SK-N-DZ (cell line): ENCODE results near the genes AFF1 and PKD2.

DNA sequence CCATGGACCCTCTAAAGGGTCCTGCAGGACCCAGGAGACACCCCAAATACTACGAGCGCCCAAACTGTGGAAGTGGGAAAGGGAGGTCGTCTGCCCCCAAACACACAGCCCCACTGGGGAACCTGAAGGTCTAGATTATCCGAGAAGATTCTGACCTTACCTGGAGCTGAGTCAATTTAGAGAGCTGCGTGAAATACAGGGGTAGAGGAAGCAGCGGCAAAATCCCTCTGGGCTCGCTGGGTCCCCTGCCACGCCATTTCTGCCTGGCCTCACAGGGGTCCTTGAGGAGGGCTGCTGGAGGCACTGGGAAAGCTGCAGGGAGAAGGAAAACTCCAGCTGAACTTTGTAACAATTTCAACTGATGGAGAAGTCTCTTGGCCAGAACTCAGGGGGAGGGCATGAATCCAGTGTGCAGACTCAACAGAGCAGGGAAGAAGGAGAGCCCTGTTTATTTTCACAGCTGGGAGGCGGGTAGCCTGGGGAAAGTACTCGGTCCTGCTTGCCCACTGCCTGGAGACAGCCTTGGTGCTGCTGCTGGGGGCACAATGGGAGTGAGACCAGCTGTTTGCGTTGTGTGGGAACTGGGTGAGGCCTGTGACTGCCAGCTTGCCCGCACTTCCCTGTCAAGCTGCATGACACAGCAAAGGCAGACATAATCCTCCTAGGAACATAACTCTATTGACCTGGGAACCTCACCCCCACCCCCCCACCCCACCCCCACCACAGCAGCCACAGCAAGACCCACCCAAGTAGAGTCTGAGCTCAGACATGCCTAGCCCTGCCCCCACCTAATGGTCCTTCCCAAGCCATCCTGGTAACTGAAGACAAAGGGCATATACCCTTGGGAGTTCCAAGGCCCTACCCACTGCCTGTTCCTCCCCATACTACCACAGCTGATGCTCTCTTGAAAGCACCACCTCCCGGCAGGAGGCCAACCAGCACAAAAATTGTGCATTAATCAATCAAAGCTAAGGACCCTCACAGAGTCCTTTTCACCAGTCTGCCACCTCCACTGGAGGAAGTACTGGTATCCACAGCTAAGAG lies 93.3 kb upstream of the MAPK10 start:
RAMPAGE:
- cytosol, long total RNA = no peak
- nucleus, long total RNA = no peak

DNA sequence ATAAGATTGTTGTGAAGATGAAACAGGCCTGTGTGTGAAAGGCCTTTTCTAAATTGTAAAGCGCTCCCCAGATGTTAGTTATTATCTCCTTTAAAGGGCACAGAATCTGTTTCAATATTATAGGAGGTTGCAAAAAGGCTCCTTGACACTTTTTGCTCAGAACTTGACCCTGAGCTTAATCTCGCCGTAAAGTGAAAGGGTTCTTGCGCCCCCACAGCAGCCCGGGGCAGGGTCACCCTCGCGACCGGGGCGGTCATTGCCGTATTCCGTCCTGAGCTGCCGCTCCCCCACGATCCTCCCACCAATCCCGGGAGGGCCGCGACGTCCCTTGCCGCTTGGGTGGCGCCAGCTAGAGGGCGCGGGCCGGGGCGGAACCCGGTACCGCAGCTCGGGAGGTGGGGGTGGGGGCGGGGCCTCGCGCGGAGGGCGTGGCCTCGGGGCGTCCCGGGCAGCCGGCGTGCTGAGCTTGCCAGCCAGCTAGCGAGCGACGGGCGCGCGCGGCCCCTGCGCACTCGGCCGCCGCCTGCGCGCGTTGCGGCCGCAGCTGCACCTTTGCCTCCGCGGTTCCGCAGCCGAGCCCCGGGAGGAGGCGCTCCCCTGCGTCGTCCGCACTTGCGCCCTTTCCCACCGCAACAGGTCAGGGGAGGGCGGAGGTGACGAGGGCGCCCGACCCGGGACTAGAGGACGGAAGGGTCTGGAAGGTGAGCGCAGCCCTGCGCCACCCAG lies at the start of gene AFF1:
Gene AFF1, plus strand, starts transcription at position 472 of the 726 bp plus-strand sequence.
RAMPAGE:
- cytosol, long total RNA = start-site peak on the minus strand centred at position 222 of the sequence, 104 bp wide, 8 and 12 reads in 2 replicates
- nucleus, long total RNA = no peak

DNA sequence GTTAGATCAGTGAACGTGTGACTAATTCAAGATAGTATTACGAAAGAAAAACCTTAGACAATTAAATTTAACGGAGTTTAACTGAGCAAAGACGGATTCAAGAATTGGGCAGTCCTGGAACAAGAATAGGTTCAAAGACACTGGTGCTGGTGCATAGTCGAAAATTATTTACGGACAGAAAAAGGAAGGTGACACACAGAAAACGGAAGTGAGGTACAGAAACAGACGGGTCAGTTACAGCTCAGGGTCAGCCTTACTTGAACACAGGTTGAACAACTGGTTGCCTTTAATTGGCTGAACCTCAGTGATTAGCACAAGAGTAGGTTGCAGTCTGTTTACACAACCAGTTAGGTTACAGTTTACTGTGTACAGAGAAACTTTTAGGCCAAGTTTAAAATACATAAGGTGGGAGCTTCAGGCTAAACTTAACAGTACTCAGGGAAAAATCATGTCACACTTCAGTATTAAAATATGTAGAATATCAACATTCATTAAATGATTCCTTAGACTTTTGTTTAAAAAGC lies 31.4 kb downstream of the KLHL8 start:
RAMPAGE:
- cytosol, long total RNA = no peak
- nucleus, long total RNA = no peak

DNA sequence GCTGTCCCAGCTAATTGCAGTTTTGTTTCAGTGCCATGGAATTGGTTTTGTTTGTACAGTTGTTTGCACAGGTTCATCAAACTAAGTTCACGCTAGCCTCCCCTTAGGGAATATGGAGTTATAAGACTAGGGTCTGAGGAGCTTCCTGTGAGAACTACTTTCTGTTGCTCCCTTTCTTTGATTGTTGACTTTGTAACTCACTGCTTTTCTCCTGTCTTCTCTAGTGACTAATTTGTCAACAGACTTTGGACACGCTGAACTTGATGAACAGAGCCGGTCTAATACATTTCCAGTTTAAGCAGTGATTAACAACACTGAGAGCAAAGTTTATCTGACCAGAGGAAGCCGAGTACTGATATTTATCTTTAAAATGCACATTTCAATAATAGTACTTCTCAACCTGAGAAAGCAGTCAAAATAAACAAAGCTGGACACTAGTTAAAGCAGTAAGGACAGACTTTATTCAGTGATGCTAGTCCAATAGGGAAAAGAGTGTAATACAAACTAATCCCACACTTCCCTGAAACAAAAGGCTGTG lies 2.8 kb upstream of the NUDT9 start:
RAMPAGE:
- cytosol, long total RNA = no peak
- nucleus, long total RNA = no peak

RAMPAGE:
- cytosol, long total RNA = no peak
- nucleus, long total RNA = no peak
Observed at GRCh38 chr4:87420724-87421440, 1.5 kb upstream of the NUDT9 start.

DNA sequence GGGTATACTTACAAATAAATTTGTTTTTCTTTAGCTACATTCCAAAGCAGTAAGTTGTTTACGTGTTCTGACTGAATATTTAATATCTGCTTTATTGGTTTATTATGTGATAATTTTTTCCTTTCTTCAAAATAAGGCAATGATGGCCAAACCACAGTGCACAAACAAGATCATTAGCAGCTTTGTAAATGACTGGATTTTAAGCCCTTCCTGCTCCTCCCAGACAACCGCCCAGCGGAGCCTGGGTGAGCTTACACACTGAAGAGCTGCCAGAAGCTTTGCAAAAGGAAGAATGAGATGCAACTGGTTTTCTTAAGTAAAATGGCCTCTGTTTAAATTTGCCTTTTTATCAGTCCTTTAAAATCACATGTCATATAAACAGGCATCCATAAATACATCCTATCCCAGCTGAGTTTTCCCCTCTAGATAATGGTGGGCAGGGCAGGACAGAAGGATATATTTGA lies 52.2 kb downstream of the SPARCL1 start:
RAMPAGE:
- cytosol, long total RNA = no peak
- nucleus, long total RNA = no peak

RAMPAGE:
- cytosol, long total RNA = no peak
- nucleus, long total RNA = no peak
Observed at GRCh38 chr4:87678142-87678367, 28.0 kb downstream of the DMP1 start.

DNA sequence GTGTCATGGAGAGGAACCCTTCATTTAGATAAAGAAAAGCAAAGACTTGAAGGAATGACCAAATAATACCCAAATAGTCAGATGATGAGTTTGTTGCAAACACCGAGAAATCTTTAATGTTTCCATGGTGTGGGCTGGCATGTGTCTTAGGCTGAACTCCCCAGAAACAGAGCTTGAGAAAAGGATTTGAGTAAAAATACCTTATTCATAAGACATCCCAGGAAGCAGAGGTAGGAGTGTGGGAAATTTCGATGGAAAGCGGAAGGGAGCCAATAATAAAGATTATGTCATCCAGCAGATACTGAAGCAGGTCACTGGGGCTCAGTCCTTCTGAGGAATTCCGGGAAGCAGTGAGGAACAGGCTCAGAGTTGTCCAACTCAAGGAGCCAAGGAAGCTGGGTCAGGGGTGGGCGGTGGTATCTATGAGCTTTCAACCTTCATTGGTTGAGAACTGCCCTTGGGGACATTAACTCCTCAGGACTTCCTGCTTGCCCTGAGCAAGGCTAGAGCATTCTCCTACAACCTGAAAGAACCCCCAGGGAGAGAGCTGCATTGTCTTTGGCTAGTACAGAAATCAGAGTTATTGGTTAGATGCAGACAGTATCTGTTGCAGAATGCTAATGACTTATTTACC lies 68.1 kb downstream of the DMP1 start:
RAMPAGE:
- cytosol, long total RNA = no peak
- nucleus, long total RNA = no peak

RAMPAGE:
- cytosol, long total RNA = no peak
- nucleus, long total RNA = no peak
Observed at GRCh38 chr4:87745265-87745774, 54.0 kb upstream of the IBSP start.

DNA sequence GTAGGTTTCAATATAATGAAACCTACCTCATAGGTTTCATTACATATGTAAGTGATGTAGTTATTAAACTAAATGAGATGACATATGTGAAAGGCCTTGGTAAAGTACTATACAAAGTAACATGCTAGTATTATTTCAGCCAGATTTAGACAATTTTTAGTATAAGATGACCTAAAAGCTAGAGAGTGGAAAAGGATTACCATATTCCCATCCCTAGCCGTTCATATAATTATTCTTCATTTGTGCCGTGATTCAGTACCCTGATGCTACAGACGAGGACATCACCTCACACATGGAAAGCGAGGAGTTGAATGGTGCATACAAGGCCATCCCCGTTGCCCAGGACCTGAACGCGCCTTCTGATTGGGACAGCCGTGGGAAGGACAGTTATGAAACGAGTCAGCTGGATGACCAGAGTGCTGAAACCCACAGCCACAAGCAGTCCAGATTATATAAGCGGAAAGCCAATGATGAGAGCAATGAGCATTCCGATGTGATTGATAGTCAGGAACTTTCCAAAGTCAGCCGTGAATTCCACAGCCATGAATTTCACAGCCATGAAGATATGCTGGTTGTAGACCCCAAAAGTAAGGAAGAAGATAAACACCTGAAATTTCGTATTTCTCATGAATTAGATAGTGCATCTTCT lies 6.8 kb downstream of the SPP1 start:
RAMPAGE:
- cytosol, long total RNA = no peak
- nucleus, long total RNA = no peak

RAMPAGE:
- cytosol, long total RNA = no peak
- nucleus, long total RNA = no peak
Observed at GRCh38 chr4:88007168-88007819, at the start of gene PKD2. Gene PKD2, plus strand, starts transcription at chr4:88007635.

DNA sequence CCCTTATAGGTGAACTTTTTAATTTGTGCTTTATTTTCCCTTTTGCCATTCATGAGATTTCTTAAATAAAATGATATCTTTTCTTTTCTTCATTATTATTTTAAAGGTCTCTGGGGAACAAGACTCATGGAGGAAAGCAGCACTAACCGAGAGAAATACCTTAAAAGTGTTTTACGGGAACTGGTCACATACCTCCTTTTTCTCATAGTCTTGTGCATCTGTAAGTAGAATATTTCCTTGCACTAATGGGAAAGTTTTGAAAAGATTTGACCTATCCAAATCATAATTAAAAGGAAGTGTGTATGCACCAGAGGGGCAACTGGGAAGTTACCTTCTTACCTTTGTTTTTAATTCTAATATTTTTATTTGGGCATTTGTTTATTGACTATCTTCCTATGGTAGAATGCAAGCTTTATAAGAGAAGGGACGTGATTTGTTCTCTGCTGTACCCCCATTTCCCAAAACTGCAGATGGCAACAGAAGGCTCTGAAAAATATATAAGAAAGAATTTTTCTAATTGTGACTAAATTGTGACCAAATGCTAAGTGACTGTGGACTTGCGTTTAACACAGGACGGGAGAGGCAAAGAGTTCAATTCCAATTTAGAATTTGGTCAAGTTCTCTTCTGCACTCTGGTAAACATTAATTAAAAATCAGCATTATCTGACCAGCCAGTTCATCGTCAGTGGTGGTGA lies 12.1 kb downstream of the PKD2 start:
RAMPAGE:
- cytosol, long total RNA = no peak
- nucleus, long total RNA = no peak

GRCh38 chr4:88042996-88043805 lies 35.8 kb downstream of the PKD2 start:
RAMPAGE:
- cytosol, long total RNA = no peak
- nucleus, long total RNA = no peak

DNA sequence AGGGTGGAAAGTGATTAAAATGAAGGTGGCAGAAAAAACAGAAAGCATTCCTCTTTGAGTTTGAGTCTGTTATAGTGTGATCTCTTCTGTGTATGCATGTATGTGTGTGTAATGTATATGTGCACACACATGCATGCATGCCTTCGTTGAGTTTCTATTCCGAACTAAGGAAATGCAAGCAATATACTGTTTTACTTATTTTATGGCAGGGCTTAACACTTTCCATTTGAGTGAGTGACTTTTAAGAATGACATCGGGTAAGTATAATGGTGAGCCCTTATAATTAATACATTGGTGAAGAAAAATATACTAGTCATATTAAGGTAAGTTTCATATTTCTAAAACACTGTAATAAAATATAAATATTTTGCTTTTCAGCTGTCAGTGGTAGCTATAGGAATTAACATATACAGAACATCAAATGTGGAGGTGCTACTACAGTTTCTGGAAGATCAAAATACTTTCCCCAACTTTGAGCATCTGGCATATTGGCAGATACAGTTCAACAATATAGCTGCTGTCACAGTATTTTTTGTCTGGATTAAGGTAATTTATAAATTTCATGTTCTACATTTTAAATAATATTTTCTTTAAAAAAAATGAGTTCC lies 44.3 kb downstream of the PKD2 start:
RAMPAGE:
- cytosol, long total RNA = no peak
- nucleus, long total RNA = no peak

DNA sequence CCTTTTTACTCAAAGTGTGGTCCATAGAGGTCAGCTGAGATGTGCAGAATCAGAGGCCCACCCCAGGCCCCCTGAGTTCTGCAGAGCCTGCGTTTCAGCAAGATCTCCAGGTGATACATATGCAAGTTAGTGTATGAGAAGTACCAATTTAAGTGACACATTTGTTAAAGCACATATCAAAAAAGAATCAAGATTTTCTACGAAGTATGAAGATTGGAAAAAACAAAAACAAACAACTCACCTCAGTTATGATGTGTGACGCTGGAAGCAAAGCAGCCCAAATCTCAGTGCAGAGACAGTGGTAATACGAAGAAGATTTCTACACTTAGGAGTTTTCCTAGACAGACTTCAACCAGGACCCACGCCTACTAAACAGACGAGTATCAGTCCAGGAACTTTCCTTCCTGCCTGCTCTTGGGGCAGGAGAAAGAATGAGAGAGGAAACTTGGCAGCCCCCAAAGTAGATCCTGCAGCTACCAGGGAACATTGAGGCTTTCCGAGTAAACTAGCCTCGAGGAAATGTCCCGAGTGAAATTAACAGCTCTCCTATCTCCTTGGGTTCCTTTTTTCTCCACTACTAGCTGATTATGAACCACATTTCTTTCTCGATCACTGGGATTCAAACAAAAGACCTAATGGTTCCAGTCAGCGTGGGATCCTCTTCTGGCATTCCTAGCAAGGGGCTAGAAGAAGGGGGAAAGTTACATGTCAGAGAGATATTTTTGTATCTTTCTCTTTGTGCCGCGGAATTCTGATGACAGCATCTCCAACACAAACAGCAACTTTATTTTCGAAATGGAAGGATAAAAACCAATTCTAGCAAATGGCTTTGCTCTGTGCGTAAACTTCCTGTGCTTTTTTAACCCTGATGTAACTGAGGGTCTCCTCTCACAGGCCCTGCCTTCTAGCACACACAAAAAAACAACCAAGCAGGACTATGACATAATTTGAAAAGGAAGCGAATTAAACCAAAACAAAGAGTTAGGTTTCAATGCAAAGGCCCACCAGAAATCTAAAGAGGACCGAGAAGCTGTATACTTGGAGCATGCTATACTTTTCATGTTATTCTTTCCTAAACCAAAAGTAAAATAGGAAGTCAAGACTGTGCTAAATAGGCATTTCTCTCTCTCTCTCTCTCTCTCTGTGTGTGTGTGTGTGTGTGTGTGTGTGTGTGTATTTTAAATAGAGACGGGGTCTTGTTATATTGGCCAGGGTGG lies 53.2 kb downstream of the PPM1K start:
RAMPAGE:
- cytosol, long total RNA = no peak
- nucleus, long total RNA = no peak

DNA sequence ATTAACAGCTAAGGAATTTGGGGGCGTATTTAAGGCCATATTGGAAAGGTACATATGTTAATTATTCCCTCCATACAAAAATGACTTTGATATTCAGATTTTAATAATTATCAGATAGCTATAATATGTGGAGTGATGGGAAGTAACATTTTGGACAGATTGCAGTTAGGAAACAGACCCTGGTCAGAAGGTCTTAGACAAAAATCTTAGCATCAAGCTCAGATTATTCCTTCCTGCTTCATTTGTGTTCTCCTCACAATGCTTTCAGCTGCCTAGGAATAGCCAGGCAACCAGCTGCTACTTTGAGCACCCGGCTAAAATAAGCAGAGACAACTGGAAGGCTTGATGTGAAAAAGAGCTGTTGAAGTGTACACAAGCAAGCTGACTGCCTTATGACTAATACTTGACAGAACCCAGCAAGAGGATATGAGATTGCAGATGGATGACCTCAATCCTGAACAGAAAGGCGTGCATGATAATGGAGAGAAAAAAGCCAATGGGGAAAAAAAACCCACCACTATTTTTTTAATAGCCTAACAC lies 37.5 kb upstream of the HERC6 start:
RAMPAGE:
- cytosol, long total RNA = no peak
- nucleus, long total RNA = no peak

DNA sequence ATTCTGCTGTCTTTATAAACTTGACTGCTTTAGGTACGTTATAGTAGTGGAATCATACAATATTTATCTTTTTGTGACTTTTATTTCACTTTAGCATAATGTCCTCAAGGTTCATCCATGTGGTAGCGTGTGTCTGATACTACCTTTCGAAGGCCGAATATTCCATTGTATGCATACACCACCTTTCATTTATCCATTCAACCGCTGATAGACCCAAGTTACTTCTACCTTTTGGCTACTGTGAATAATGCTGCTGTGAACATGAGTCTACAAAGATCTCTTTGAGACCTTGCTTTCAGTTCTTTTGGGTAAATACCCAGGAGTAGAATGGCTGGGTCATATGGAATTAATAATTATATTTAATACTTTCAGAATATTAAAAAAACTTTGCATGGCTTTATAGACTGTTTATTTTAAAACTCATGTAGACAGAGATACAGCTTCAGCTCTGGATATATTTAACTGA lies 17.6 kb upstream of the HERC3 start:
RAMPAGE:
- cytosol, long total RNA = no peak
- nucleus, long total RNA = no peak

RAMPAGE:
- cytosol, long total RNA = no peak
- nucleus, long total RNA = no peak
Observed at GRCh38 chr4:88610631-88611524, 18.6 kb downstream of the HERC3 start.

RAMPAGE:
- cytosol, long total RNA = no peak
- nucleus, long total RNA = no peak
Observed at GRCh38 chr4:88657523-88657884, 40.1 kb downstream of the NAP1L5 start.

DNA sequence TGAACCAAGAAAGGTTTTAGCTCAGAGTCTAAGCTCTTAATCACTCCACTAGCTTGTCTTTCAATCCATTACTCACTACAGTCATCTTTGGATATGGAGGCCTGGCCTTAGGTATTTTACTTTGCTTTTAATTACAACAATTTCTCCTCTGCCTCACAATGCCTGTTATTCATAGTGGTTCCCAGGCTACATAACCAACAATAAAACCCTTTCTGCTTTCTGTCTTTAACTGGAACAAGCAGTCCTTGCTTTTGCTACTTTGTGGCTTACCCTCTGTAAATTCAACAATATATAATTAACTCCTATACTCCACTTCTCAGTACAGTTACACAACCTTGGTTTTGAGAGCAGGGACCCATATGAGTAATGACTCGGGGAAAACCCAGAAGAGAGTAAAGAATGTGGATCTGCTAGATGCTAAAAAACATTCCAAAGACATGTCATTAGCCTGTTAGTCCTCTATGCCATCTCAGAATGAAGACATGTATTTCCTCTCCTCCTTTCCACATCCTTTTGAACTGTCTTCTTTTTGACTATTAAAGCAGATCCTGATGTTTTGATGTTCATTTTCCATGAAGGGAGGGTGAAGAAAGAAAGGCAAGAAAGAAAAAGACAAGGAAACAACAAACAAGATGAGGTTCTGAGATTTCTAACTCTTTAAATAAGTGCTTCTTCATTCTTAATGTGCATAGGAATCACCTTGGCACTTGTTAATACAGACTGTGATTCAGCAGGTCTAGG lies 94.8 kb upstream of the NAP1L5 start:
RAMPAGE:
- cytosol, long total RNA = no peak
- nucleus, long total RNA = no peak